Keratinocyte (primary cell): Measurements from ENCODE around the genes IL15RA and IL2RA.

DNA sequence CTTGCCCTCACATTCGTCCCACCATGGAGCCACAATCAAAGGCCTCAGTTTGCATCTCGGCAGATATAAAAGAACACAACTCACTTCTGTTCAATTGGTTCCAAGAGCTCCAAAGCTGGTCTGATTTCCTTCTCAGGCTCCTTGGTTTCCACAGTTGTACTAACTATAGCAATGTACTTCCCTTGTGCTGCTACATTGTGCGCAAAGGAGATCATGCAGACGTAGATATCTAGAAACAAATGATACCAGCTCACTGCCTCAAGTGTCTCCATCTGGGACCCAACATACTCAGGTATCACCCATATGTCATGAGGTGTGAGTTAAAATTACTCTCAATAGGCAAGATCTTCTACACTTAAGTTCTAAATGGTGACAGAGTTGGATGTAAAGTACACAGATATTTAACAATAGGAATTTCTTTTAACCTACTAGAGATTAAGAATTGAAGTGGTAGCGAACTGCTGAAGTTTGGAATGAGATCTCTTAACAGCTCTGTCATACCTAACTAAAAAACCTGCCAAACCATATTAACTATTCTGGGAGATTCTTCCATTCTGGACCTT is 46.7 kb downstream of the GDI2 start:
CAGE:
- cytosol, long polyA minus RNA, result no peak
- cytosol, long polyA plus RNA, result no peak
- long polyA plus RNA, result no peak
- nucleus, long polyA minus RNA, result no peak
- nucleus, long polyA plus RNA, result no peak

DNA sequence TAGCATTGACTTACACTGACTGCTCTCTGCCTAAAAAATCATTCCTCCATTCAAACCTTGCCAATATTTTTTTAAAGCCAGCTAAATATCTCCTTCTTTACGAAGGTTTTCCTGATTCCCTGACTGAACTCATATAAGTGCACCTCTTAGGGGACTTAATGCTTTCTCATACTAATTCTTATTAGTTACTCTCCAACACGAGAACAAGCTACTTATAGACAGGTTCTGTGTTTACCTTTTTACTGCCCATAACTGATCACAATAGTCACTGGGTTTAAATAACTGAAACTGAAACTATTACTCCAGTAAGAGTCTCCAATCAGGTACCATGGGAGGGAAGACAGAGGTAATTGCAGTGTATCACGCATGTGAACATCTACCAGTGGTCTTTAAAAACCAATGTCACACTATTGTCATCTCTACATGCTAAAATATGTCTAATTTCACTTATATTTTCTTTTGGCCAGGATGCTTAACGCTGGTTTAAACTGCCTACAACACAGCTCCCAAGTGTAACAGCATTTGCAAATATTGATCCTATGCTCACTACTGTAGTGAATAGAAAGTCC is 3.7 kb downstream of the GDI2 start:
CAGE:
- cytosol, long polyA minus RNA, result no peak
- cytosol, long polyA plus RNA, result no peak
- long polyA plus RNA, result no peak
- nucleus, long polyA minus RNA, result no peak
- nucleus, long polyA plus RNA, result no peak

GRCh38 chr10:5840821-5841673 is 27.8 kb upstream of the GDI2 start:
CAGE:
- cytosol, long polyA minus RNA, result no peak
- cytosol, long polyA plus RNA, result no peak
- long polyA plus RNA, result no peak
- nucleus, long polyA minus RNA, result no peak
- nucleus, long polyA plus RNA, result no peak

CAGE:
- cytosol, long polyA minus RNA, result no peak
- cytosol, long polyA plus RNA, result no peak
- long polyA plus RNA, result no peak
- nucleus, long polyA minus RNA, result no peak
- nucleus, long polyA plus RNA, result no peak
Measured at GRCh38 chr10:5885599-5886215, 4.0 kb downstream of the ANKRD16 start.

DNA sequence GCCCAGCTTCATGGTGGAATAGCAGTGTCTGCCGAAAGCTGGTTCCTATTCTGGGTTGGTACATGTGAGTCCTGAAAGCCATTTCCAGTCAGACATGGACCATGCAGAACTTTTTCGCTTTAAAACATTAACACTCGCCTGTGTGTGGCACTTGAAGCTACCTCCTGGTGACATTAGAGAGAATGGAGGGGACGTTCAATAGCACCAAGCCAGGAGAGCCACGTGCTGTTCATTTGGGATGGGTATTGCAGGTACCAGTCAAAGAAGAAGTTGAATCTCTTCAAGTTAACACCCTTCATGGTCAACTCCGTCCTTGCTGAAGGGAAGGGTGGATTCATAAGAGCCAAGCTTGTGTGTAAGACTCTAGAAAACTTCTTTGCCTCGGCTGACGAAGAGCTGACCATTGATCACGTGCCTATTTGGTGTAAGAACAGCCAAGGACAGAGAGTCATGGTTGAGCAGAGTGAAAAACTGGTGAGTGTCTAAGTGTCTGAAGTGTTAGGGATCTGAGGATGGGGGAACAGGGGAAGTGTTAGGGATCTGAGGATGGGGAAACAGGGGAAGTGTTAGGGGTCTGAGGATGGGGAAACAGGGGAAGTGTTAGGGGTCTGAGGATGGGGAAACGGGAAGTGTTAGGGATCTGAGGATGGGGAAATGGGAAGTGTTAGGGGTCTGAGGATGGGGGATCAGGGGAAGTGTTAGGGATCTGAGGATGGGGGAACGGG is 26.1 kb downstream of the FBH1 start:
CAGE:
- cytosol, long polyA minus RNA, result no peak
- cytosol, long polyA plus RNA, result no peak
- long polyA plus RNA, result no peak
- nucleus, long polyA minus RNA, result no peak
- nucleus, long polyA plus RNA, result no peak

GRCh38 chr10:5932445-5932874 is 42.4 kb downstream of the FBH1 start:
CAGE:
- cytosol, long polyA minus RNA, result no peak
- cytosol, long polyA plus RNA, result no peak
- long polyA plus RNA, result no peak
- nucleus, long polyA minus RNA, result no peak
- nucleus, long polyA plus RNA, result no peak

DNA sequence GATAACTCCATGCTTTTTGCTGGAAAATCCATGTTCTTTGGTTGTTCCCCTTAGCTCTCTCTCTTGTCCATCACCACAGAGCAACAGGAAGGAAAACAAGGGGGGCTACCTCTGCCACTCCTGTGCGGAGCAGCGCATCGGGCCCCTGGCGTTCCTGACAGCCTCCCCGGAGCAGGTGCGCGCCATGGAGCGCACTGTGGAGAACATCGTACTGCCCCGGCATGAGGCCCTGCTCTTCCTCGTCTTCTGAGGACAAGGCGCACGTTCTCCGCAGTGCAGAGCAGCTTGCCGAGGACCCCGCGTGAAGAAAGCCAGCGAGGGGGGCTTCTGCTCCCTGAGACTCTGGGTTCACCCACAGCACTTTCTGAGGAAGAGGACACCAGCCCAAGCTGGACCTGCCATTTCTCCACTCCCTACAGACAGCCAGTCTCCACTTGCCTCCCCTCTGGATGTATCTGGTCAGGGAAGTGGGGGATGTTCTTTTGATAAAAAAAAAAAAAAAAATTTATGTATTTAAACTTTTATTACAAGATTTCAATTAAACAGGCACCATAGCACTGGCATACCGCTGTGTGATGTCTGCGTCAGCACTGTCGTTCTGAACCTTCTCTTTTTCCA is 40.2 kb downstream of the IL15RA start:
CAGE:
- cytosol, long polyA minus RNA, result no peak
- cytosol, long polyA plus RNA, result no peak
- long polyA plus RNA, result no peak
- nucleus, long polyA minus RNA, result no peak
- nucleus, long polyA plus RNA, result no peak

DNA sequence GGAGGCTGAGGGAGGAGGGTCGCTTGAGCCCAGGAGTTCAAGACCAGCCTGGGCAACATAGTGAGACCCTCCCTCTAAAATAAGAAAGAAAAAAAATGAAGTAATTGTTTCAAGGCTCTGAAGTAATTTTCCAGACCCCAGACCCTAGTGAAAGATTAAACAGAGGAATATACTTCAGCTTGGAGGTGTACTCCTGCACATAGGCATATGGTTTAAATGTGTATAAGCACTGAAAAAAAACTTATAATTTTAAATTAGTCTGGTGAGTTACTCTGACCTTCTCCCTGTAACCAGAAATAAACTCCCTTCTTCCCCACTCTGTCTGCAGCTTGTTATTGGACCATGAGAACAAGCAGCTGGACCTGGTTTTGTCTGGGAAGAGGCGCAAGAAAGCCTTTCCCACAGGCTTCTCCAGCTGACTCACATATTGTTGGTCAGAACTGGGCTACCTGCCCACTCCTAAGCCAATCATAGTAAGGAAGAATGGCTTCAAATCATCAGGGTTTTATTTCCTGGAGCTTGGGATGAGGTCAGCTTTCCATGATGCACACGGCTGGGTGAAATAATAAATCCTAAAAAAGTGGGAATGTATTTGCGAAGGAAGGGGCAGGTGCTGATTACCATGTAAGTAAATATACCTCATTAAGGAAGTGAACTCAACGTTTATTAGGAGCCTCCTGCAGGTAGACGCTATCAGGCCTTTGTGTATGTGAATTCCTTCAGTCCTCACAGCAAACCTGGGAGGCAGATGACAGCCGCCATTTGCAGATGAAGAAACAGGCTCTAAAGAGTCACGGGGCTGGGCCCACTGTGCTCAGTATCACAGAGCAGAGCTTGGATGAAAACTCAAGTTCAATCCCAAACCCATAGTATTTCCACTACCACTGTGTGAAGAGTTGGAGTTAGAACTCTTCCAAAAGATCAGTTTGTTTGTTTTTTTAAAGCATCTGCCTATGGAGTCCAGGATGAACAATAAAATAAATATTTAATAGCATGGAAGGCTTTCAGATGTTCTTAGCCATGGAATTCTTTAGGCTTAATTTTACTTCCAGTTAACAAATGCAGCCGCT is 32.9 kb downstream of the IL15RA start:
CAGE:
- cytosol, long polyA minus RNA, result no peak
- cytosol, long polyA plus RNA, result no peak
- long polyA plus RNA, result no peak
- nucleus, long polyA minus RNA, result no peak
- nucleus, long polyA plus RNA, result no peak

DNA sequence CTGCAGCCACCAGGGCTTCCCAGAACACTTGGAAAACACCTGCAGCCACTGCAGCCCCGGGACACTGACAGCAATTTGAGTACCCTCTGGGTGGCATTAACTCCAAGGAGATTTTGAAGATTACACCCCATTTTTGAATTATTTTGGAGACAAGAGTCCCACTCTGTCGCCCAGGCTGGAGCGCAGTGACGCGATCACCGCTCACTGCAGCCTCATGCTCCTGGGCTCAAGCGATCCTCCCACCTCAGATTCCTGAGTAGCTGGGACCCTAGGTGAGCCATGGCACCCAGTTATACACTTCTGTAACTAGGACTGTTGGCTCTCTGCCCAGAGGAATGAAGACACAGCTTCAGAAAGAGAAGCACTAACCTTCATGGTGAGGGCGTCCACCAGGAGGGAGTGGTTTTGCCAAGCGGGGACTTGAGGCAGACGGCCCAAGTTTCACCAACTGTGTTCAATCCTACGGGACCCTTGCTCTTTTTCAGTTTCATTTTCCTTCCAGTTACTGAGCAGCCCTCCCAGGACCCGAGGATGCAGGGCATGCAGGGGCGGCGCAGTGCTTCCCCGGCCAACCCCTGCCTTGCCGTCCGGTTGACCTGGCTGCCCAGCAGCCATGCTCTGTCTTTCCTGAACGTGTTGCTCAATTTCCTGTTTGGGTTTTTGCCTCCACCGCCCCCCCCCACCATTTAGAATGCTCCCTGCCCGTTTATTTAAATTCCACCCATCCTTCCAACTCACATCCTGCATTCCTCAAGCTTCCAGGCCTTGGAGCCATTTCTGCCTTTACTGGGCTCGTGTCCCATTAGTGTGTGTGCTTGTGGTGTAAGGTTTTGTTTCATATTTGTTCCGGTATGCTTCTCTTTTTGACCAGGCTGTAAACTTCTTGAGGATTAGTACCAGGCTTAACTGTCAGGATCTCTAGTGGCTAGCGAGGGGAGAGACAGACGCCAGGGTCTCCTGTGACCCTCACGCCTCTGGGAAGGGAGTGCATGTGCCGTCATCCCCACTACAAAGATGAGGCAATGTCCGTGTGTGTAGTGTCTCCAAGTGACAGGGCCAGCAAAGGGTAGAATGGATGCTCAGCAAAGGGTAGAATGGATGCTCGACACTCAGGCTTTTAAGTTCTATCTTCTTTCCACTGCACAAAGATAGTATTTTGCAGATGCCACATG is 31.7 kb downstream of the IL15RA start:
CAGE:
- cytosol, long polyA minus RNA, result no peak
- cytosol, long polyA plus RNA, result no peak
- long polyA plus RNA, result no peak
- nucleus, long polyA minus RNA, result no peak
- nucleus, long polyA plus RNA, result no peak

CAGE:
- cytosol, long polyA minus RNA, result no peak
- cytosol, long polyA plus RNA, result no peak
- long polyA plus RNA, result start-site peak on the minus strand at chr10:5977517-5977616, 98 and 18 reads in 2 replicates
- nucleus, long polyA minus RNA, result start-site peak on the minus strand at chr10:5977610-5977616, 26 reads
- nucleus, long polyA plus RNA, result start-site peak on the minus strand at chr10:5977511-5977623, 22 and 29 reads in 2 replicates
Measured at GRCh38 chr10:5977160-5978101, at the start of gene IL15RA. Gene IL15RA, minus strand, starts transcription at chr10:5977543.

CAGE:
- cytosol, long polyA minus RNA, result no peak
- cytosol, long polyA plus RNA, result no peak
- long polyA plus RNA, result no peak
- nucleus, long polyA minus RNA, result no peak
- nucleus, long polyA plus RNA, result no peak
Measured at GRCh38 chr10:6008839-6009038, 31.4 kb upstream of the IL15RA start.

GRCh38 chr10:6052484-6053134 is 9.6 kb downstream of the IL2RA start:
CAGE:
- cytosol, long polyA minus RNA, result no peak
- cytosol, long polyA plus RNA, result no peak
- long polyA plus RNA, result no peak
- nucleus, long polyA minus RNA, result no peak
- nucleus, long polyA plus RNA, result no peak

DNA sequence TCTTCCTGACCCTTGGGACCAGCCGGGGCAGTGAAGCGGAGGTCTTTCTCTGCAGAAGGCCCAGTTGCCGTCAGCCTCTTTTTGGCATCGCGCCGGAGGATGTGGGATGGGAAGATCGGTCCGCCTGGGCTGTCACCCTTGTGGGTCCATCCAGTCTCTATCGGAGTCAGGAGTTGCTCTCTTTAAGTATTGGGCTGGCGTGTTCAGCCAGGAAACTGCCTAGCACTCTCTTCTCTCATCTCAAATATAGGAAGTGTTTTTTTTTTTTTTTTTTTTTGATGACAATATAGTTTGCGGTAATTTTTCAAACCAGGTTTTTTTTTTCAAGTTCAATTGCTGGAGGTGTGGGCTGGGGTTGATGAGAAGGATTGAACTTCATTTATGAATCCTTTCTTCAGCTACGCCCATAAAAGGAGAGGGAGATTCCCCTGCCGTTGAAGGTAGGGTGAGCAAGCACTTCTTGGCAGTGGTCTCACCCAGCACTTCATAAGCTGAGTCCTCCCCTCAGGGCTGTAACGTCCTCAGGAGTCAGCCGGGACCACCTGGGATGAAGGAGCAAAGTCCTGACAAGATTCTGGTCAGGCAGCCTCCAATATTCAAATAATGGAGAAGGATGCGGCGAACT is at the start of gene IL2RA:
Gene IL2RA (minus strand): TSS at position 217 of the 625 bp plus-strand sequence.
CAGE:
- cytosol, long polyA minus RNA, result no peak
- cytosol, long polyA plus RNA, result no peak
- long polyA plus RNA, result no peak
- nucleus, long polyA minus RNA, result no peak
- nucleus, long polyA plus RNA, result no peak

GRCh38 chr10:6090269-6090984 is 1.6 kb downstream of the RBM17 start:
CAGE:
- cytosol, long polyA minus RNA, result no peak
- cytosol, long polyA plus RNA, result no peak
- long polyA plus RNA, result no peak
- nucleus, long polyA minus RNA, result no peak
- nucleus, long polyA plus RNA, result no peak

DNA sequence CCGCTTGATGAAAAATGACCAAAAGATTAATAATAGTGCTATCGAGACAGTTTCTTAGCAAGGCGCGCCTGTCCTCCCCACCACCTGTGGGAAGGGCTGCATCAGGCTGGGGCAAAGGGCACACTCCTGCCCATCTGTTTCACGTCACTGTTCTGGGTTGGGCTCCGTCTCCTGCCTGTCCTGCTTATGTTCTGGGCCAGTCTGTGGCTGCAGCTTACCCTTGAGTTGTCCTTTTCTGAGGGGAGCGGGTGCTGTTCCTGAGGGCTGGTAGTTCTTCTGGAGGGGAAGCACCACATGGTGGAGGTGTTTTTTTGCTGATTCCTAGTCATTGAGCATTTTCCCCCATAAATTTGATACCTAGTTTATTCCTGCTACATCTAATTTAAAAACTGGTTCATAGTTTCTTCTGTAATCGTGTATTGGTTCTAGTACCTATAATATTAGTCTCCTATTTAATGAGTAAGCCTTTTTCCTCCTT is 13.4 kb downstream of the RBM17 start:
CAGE:
- cytosol, long polyA minus RNA, result no peak
- cytosol, long polyA plus RNA, result no peak
- long polyA plus RNA, result no peak
- nucleus, long polyA minus RNA, result no peak
- nucleus, long polyA plus RNA, result no peak

GRCh38 chr10:6143135-6143499 is 54.3 kb downstream of the RBM17 start:
CAGE:
- cytosol, long polyA minus RNA, result no peak
- cytosol, long polyA plus RNA, result no peak
- long polyA plus RNA, result no peak
- nucleus, long polyA minus RNA, result no peak
- nucleus, long polyA plus RNA, result no peak

DNA sequence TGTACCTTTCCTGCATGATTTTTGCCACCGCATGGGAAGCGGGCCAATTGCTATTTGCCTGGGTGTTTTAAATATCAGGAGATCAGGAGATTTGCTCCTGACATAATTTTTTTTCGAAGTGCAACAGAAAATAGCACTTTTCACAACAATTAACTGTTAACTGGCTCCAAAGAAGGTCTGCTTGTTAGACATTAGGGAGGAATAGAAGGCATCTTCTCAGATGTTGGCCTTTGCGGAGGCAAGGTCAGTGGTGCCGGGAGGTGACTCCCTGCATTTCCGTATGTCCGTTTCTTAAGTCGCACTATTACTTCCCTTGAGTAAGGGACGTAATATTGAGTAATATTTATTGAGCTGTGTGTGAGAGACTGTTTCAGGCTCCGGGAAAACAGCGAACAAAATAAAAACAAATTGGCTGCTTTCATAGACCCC is 54.7 kb downstream of the RBM17 start:
CAGE:
- cytosol, long polyA minus RNA, result no peak
- cytosol, long polyA plus RNA, result no peak
- long polyA plus RNA, result no peak
- nucleus, long polyA minus RNA, result no peak
- nucleus, long polyA plus RNA, result no peak

GRCh38 chr10:6164740-6165135 is 38.0 kb upstream of the PFKFB3 start:
CAGE:
- cytosol, long polyA minus RNA, result no peak
- cytosol, long polyA plus RNA, result no peak
- long polyA plus RNA, result no peak
- nucleus, long polyA minus RNA, result no peak
- nucleus, long polyA plus RNA, result no peak

DNA sequence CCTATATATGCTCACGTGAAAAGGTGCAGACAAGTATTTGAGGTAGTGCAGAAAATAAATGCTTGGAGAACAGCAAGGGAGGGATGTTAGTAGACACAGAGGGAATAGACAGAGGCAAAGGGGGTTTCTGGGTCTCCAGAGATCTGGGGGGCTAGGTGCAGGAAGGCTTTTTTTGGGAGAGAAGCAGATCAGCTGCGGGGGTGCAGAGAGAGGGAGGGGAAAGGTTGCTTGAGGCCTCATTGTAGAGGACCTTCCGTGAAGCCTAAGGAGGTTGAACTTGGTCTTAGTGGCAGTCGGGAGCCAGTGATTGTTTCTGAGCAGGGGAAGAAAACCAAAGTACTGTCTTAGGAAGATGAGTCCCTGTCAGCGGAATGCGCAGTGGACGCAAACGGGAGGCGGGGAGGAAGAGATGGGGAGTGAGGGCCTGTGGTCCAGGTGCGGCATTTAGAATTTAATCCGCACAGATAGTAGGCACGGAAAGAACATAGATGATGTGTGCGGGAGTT is 29.2 kb upstream of the PFKFB3 start:
CAGE:
- cytosol, long polyA minus RNA, result no peak
- cytosol, long polyA plus RNA, result no peak
- long polyA plus RNA, result no peak
- nucleus, long polyA minus RNA, result no peak
- nucleus, long polyA plus RNA, result no peak

GRCh38 chr10:6205129-6205423 is 2.3 kb downstream of the PFKFB3 start:
CAGE:
- cytosol, long polyA minus RNA, result no peak
- cytosol, long polyA plus RNA, result no peak
- long polyA plus RNA, result no peak
- nucleus, long polyA minus RNA, result no peak
- nucleus, long polyA plus RNA, result no peak